Cardiac muscle cell (in vitro differentiated cells and primary cell): ENCODE results near the genes MAPK7 and MFAP4.

DNA sequence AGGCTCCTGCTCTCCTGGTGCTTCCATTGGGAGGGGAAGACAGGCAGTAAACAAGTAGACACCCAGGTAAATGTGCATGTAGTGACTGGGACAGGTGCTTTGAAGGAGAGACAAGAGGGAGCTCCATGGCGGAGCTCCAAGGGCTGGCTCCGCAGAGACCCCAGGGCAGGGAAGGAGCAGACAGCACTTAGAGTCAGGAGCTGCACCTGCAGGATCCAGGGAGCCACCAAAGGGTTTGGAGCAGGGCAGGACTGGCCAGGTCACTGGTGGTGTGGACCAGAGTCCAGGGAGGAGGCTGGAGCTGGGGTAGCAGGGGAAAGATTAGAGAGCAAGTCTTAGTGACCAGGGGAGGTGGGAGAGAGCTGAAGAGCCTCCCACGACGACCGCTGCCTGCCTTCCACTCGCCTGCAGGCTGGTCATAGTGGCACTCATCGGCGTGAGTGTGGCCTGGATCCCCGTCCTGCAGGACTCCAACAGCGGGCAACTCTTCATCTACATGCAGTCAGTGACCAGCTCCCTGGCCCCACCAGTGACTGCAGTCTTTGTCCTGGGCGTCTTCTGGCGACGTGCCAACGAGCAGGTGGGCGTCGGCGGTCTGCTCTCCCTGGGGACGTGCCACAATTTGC lies 14.6 kb upstream of the FAM83G start:
- RAMPAGE, long total RNA = no peak
- RRBS = no CpG with 5 or more reads among the region's 18 CpGs

- RAMPAGE, long total RNA = no peak
- RRBS = no CpG with 5 or more reads among the region's 6 CpGs
Observed at GRCh38 chr17:19264577-19265040, 27.4 kb downstream of the EPN2 start.

DNA sequence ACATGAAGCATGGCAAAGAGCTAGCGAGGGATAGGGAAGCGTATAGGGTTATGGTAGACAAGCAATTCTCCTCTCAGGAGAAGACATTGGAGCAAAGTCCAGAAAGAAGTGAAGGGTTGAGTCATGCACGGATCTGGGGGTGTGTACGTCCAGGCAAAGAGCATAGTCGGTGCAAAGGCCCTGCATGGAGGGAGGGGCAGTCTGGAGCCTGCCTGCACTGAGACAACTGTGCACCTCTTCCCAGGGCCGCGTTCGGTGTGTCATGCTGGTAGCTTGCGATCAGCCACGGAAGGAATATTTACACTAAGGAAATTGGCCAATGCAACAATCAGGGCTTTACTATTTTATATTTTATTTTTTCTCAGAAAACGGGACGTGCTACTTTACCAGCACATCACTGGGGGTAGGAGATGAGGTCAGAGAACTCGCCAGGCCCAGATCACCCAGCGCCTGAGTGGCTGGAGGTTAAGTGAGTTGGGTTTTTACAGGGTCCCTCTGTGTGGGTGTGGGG lies 6.6 kb upstream of the B9D1 start:
- RAMPAGE, long total RNA = no peak
- RRBS = no CpG with 5 or more reads among the region's 14 CpGs

- RAMPAGE, long total RNA = no peak
- RRBS = no CpG with 5 or more reads among the region's 11 CpGs
Observed at GRCh38 chr17:19369657-19370278, 7.2 kb upstream of the B9D1 start.

DNA sequence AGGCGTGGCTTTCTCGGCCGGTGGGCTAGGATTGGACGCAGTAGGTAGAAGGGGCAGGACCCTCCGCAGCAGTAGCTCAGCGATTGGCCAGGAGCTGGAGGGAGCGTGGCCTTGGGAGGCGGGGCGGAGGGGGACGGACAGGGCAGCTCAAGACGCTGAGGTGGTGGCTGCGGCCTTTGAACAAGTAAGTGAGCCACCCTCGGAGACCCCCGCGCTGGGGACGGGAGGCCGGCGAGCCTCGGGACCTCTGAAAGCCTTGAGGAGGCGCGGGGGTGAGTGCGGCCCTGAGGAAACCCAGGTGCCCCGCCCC lies at the start of gene MAPK7:
Gene MAPK7 (plus strand): TSS at position 140 of the 310 bp plus-strand sequence.
- RAMPAGE, long total RNA = start-site peak on the plus strand centred at position 126 of the sequence, 36 bp wide, 91 and 63 reads in 2 replicates
- RRBS = 6% methylated on average over 3 of the region's 23 CpGs

- RAMPAGE, long total RNA = no peak
- RRBS = no CpG with 5 or more reads among the region's 18 CpGs
Observed at GRCh38 chr17:19387059-19387987, at the start of gene MFAP4. MFAP4 (minus strand) TSS chr17:19387190.

GRCh38 chr17:19487933-19488470 lies 45.7 kb upstream of the SLC47A1 start:
- RAMPAGE, long total RNA = no peak
- RRBS = no CpG with 5 or more reads among the region's 10 CpGs

- RAMPAGE, long total RNA = no peak
- RRBS = no CpG with 5 or more reads among the region's 16 CpGs
Observed at GRCh38 chr17:19539600-19540333, 6.1 kb downstream of the SLC47A1 start.

GRCh38 chr17:19578488-19579289 lies 45.0 kb downstream of the SLC47A1 start:
- RAMPAGE, long total RNA = no peak
- RRBS = no CpG with 5 or more reads among the region's 8 CpGs

DNA sequence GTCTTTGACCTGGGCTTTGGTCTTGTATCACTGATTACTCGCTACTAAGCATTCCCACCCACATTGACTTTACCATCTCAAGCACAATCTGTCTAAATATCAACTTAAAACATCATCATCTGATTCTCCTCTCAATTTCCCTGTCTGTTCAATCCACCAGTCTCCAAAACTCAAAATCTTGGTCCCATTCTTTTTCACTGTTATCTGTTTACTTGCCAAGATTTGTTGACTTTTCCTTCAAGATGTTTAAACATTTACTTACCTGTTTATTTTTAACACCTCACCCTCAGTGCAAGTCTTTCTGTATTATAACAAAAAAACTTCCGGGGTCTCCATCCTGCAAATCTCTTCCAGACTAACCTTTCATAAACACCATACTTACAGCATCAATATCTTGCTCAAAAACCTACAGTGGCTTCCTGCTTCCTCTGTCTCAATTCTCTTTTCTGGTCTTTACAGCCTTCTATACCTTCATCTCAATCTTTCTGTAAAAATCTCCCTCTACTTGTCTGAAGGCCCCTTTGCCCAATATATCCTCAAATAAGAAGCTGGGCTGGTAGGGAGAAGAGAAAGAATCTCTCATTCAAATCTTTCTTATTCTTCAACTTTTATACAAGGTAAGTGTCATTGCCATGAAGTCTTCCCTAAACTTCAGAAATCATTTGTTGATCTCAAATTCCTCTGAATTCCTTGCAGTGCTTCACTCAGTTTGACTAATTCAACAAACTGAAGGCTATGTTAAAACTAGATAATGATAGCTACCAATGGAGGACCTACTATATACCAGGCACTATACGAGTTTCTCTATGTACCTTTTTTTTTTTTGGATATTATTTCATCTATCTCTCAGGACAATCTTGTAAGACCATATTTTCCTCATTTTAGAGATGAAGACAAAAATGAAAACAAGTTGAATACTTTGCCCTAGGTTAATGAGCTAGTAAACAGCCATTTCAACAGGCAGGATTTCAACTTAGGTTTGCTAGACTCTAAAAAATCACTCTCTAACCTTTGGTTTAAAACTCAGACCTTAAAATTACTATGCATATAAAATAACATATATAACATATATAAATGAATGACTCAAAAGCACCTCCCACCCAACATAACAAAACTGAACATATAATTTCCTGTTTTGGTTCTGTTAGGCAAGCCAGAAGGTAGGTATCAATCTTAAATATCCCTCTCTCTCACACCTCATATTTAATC lies 12.2 kb downstream of the AKAP10 start:
- RAMPAGE, long total RNA = no peak
- RRBS = no CpG with 5 or more reads among the region's 3 CpGs

DNA sequence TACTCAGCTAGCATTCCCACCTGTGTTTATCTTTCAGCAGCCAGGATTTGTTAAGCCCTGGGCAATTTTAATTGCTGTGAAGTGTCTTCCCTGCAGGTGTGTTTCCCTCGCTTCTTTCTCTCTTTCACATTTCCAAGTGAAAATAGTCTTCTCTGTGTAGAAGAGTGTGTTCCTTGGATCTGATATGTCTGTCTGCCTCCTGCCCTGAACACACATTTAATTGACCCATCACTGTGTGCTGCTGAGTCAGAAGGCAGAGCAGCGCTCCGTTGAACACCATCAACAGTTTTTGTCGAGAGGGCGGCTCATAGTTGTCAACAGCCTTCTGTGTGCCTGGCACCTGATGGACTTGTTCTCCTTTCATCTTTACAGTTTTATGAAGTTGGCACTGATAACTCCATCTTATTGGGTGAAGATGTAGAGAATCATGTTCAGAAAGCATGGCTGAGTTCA lies 83.3 kb downstream of the SPECC1 start:
- RAMPAGE, long total RNA = no peak
- RRBS = no CpG with 5 or more reads among the region's 5 CpGs

DNA sequence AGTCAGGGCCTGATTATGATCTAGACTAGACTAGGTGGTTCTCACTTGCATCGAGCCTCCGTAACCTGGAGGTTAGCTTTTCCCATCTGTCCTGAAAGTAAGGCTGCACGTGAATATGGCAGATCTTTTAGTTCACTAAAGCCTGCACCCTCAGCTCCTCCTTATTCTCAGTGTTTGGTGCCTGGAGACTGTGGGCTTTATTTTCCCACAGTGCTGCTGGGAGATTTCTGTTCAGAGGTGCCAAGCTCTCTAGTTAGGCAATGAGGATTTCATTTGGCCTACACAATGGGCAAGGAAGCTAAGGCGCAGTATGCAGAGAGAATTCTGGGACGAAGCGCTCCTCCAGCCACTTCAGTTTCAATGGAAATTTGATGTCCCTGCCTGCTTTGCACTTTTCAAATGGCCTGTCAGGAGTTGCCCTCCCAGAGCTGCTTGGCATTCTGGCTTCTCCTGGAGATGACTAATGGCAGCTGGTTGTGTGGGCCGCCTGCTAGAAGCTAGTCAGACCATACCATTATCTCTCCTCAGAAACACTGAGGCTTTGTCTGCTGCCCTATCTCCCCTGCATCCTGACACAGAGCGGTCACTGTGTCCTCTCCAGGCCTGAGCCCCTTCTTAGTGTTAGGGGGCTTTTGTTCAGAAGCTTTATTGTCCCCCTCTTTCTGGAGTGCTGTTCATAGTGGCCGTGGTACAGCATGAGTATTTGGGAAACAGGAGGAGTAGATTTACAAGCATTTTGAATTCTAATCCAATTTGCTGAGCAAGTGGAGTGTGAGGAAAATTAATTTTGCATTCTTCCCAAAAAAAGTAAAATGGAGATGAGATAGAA lies 180.1 kb downstream of the SPECC1 start:
- RAMPAGE, long total RNA = no peak
- RRBS = no CpG with 5 or more reads among the region's 9 CpGs

GRCh38 chr17:20447998-20448251 lies 19.4 kb downstream of the LGALS9B start:
- RAMPAGE, long total RNA = no peak
- RRBS = no CpG with 5 or more reads among the region's 15 CpGs

- RAMPAGE, long total RNA = no peak
- RRBS = 5% methylated on average over 15 of the region's 59 CpGs
Observed at GRCh38 chr17:20588968-20589616, 9.6 kb downstream of the CDRT15L2 start.

DNA sequence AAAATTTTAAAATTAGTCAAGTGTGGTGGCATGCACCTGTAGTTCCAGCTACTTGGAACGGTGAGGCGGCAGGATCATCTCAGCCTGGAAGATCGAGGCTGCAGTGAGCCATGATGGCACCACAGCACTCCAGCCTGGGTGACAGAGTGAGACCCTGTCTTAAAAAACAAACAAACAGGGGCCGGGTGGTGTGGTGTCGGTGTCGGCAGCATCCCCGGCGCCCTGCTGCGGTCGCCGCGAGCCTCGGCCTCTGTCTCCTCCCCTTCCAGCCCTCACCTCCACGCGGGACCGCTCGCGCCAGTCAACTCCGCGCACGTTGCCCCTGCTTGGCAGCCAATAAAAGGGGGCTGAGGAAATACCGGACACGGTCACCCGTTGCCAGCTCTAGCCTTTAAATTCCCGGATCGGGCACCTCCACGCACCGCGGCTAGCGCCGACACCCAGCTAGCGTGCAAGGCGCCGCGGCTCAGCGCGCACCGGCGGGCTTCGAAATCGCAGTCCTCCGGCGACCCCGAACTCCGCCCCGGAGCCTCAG lies 204.6 kb downstream of the CDRT15L2 start:
- RAMPAGE, long total RNA = no peak
- RRBS = 7% methylated on average over 1 of the region's 46 CpGs

- RAMPAGE, long total RNA = no peak
- RRBS = no CpG with 5 or more reads among the region's 12 CpGs
Observed at GRCh38 chr17:20992862-20993558, 49.8 kb downstream of the USP22 start.

- RAMPAGE, long total RNA = no peak
- RRBS = no CpG with 5 or more reads among the region's 15 CpGs
Observed at GRCh38 chr17:21033019-21033997, 9.5 kb downstream of the USP22 start.

DNA sequence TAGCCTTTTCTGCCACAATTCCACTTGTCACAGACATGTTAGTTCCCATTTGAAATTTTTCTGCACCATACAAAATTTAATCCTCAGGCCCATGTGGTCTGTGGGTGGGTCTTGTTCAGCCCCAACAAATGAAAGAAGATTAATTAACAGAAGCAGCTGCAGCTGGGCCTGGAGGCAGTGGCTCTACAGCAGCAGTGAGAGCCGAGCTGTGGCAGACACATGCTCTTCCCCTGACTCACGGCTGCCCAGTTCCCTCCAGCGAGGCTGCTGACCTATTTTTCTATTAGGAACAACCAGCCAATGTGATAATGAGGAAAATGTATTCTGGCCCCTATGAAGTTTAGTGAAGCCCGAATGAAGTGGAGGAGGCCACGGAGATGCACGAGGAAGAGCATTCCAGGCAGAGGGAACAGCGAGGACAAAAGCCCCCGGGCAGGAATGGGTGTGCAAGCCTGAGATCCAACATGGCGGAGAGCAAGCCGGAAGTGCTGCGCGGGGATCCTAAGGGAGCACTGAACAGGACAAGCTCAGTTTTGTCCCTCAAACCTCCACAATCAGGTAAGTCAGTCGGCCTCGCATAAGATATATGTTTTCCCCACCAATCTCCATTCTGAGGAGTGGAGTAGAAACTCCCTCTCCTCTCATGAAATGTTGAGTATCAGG lies 32.7 kb upstream of the USP22 start:
- RAMPAGE, long total RNA = no peak
- RRBS = 81% methylated on average over 3 of the region's 14 CpGs

- RAMPAGE, long total RNA = no peak
- RRBS = no CpG with 5 or more reads among the region's 2 CpGs
Observed at GRCh38 chr17:21268162-21268463, 14.9 kb upstream of the NATD1 start.

- RAMPAGE, long total RNA = no peak
- RRBS = no CpG with 5 or more reads among the region's 10 CpGs
Observed at GRCh38 chr17:21296593-21297102, 12.1 kb downstream of the MAP2K3 start.